Vein endothelial cell (primary cell): ENCODE measurements around a stretch of chr6.

DNA sequence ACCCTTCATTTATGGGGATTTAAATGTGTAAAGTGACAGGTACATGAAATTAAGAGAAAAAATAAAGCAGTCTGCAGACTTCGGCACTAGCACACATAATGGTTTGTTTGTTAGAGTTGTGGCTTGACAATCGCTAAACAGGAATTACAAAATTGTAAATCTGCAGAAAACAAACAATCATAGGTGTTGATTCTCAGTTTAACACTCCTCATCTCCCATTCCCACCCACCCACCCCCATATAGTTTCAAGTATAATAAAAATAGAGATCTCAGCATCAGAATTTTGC, 2.0 kb downstream of the HTR1B start:
- CAGE, long polyA plus RNA, result no peak

GRCh38 chr6:77465916-77466908, 2.9 kb upstream of the HTR1B start:
- CAGE, long polyA plus RNA, result no peak

GRCh38 chr6:77649991-77650797, 2.6 kb upstream of the MEI4 start:
- CAGE, long polyA plus RNA, result no peak

DNA sequence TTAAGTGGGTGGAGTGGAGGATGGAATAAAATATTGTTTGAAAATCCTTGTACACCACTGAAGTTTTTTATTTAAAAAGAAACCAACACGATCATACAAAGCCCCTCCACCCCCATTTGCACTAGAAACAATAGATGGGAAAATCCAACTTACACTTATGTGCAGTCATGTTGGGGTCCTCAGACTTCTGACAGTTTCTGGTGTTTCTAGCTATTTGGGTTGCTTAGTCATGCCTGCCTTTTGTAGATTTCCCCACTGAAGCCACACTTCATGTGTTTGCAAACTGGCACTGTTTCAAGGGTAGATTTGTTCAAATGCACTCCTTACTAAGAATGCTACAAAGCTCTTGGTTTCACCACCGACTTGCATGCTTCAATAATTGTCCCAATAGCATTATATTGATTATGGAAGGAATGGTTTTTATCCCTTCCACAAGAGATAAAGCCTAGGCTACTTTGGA, 1.4 kb downstream of the SH3BGRL2 start:
- CAGE, long polyA plus RNA, result no peak

GRCh38 chr6:79869425-79869931, 77.9 kb downstream of the ELOVL4 start:
- CAGE, long polyA plus RNA, result no peak

DNA sequence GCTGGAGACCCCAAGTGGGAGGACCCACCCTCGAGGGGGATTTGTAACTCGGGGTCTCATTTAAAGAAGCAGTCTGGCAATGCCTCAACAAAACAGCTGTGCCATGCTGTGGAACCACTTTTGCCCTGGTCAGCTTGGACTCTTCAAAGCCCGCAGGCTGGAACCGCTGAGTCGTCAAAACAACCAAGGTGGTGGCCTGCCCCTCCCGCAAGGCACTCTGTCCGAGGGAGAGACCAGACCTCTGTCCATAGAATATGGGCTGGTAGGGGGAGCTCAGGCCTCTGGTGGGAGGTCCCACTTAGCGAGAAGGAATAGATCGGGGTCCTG, 208.0 kb downstream of the BCKDHB start:
- CAGE, long polyA plus RNA, result no peak

DNA sequence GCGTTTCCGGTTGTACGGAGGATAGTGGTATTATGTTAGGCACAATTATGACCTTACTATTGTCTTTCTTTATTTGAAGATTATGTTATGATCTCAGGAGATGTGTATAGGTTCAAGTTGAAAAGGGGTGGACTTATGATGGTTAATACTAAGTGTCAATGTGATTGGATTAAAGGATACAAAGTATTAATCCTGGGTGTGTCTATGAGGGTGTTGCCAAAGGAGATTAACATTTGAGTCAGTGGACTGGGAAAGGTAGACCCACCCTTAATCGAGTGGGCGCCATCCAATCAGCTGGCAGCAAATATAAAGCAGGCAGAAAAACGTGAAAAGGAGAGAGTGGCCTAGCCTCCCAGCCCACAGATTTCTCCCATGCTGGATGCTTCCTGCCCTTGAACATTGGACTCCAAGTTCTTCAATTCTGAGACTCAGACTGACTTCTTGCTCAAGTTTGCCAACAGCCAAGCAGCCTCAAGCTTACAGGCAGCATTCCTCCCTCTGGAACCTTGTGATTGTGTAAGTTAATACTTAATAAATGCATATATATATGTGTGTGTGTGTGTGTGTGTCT, 284.2 kb downstream of the BCKDHB start:
- CAGE, long polyA plus RNA, result no peak

DNA sequence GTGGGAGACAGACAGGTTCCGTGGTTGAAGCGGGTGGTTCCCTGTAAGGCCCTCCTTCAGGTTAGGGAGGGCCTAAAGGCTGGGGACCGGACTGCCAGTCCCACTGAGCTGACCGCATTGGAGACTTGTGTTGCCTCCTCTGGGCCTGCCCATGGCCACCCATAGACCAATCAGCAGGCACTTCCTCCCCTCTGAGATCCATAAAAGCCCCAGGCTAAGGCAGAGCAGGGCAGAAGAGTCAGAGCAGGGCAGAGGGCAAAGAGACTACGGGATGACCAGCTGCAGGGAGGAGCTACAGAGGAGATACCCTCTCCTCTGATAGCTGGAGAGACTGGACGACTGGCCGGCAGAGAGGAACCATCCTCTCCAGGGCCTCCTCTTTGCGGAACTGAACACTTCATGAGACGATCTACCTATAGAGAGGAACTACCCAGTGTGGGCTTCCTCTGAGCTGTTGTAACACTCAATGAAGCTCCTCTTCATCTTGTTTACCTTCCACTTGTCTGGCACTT, 537.3 kb downstream of the TENT5A start:
- CAGE, long polyA plus RNA, result no peak

GRCh38 chr6:81727851-81728329, 24.6 kb downstream of the TENT5A start:
- CAGE, long polyA plus RNA, result no peak

DNA sequence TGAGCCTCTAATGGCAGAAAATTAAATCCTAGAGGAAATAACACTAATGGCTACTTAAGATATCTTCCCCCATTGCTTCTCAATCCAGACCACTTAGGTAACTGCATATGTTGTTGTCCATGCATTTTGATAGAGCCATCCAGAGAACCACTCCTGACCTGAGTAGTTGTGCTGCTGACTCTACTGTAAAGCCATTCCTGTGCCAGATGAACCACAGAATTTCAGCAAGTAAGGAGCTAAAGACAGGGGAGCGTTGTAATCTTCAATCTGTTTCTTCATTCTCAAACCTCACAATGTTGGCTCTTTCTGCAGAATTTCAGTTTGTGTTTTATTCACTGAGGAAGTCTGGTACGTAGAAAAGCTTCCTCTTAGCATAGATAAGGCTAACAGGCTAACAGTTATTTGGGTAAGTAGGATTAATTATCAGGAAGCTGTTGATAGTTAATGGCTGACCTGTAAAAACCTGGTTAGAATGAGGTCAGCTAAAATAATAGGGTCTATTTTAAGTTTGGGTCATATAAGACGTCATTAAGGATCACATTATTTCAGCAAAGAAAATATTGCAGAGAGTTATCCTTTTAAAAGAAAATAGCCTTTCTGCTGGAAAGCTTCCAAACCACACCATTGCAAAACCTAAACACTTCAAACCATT, 14.0 kb upstream of the TENT5A start:
- CAGE, long polyA plus RNA, result no peak

DNA sequence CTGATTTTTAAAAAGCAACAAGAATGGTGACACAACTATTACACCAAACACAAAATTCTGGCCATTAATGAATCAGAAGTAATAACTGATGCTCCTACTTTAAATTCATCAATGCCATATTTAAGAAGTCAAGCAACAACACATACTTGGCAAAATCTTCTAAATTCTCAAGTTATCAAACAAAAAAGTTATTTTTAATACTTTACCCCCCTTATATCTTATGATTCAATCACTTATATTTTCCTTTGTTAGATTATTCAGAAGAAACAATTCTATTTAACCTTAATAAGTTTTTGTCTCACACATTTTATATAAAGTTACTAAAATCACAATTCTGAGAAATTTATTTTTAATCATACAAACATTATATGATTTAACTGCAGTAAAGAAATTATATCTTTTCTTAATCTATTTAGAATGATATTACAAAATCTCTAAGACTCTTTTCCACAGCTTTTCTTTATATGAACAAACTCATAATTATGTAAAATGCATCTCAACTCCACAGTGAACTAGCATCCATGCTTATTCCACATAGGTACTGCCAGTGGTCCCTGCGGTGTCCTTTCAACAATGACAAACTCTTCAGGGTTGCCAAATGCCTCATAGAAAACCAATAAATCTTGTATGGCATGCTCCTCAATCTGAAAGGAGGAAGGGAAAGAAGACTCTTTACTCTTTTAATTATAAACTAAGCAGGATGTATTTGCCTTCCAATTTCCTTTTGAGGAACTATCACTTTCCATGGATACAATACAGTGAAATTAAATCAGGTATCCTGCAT, 76.4 kb downstream of the IBTK start:
- CAGE, long polyA plus RNA, result no peak

- CAGE, long polyA plus RNA, result no peak
Measured at GRCh38 chr6:82211197-82211772, 36.3 kb downstream of the IBTK start.

GRCh38 chr6:82364991-82366148, 1.8 kb downstream of the TPBG start:
- CAGE, long polyA plus RNA, result no peak

GRCh38 chr6:83221672-83221989, 28.5 kb downstream of the RWDD2A start:
- CAGE, long polyA plus RNA, result no peak

DNA sequence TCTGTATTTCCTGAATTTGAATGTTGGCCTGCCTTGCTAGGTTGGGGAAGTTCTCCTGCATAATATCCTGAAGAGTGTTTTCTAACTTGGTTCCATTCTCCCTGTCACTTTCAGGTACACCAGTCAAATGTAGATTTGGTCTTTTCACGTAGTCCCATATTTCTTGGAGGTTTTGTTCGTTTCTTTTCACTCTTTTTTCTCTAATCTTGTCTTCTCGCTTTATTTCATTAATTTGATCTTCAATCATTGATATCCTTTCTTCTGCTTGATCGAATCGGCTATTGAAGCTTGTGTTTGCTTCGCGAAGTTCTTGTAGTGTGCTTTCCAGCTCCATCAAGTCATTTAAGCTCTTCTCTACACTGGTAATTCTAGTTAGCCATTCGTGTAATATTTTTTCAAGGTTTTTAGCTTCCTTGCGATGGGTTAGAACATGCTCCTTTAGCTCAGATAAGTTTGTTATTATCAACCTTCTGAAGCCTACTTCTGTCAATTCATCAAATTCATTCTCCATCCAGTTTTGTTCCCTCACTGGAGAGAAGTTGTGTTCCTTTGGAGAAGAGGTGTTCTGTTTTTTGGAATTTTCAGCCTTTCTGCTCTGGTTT, 98.6 kb downstream of the RWDD2A start:
- CAGE, long polyA plus RNA, result no peak

DNA sequence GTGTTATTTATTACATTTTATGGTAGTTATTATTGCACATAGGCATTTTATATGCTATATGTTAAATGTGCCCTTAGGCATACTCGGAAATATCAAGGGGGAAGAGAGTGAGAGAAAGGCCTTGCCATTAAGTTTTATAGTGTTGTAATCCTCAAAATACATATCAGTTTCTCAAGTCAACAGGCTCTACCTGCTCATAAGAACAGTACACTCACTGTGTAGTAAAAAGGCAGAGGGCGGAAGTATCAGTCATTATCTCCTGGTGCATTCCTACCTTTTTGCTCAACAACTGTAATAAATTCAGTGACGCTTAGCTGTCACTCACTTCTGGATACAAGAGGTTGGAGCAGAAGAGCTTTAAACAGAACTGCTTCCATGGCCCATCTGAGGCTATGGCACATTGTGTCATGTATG, 33.9 kb upstream of the ME1 start:
- CAGE, long polyA plus RNA, result no peak

GRCh38 chr6:84033994-84034749, 600 bp downstream of the MRAP2 start:
- CAGE, long polyA plus RNA, result no peak

GRCh38 chr6:85389037-85389837, 60.6 kb upstream of the NT5E start:
- CAGE, long polyA plus RNA, result no peak

- CAGE, long polyA plus RNA, result no peak
Measured at GRCh38 chr6:85404690-85405149, 45.2 kb upstream of the NT5E start.

- CAGE, long polyA plus RNA, result no peak
Measured at GRCh38 chr6:85464144-85464658, 14.3 kb downstream of the NT5E start.